ENCODE measurements around the gene BCL2A1.

DNA sequence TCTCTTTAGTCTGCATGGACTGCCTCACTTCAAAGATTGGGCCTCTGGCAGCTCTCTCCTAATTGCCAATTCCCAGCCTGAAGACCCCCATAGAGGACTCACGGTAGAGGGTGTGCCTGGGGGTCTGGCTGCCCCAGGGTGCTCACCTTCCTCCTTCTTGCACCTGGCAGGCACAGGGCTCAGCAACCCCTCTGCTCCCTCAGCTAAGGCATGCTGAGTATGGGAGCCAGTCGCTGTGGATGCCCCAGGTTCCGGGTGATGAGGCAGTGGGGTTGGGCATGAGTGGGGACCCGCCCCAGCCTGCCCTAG lies 21.1 kb downstream of the ACSBG1 start:
- PRO-cap = no peak

- PRO-cap = no peak
Observed at GRCh38 chr15:78264970-78265255, 551 bp downstream of the DNAJA4 start.

DNA sequence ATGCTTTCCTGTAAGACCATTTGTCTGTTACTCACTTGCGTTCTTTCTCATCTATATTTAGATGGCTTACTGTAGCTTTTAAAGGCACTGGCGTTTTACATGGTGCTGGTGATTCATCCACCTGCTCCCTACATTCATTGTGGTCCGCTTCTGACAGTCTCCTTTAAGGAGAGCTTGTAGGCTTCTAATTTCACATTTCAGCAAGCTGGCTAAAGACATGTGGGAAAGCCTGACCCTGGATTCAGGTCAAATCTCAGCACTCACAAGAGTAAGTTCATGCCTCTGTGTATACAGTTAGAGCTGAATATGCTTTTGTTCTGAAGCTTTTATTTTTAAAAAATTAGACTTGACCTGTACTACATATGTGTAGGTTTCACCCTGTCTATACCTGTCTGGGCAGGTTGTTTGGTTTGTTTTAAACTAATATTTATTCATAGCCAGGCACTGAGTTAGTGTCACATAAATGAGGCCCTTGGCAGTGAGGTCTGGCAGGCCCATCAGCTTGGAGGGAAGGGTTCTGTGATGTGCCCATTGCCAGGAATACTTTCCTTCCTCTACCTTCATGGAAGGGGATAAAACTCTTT lies 1.8 kb downstream of the DNAJA4 start:
- PRO-cap = no peak

- PRO-cap = no peak
Observed at GRCh38 chr15:78306375-78306948, 7.1 kb upstream of the SKIC8 start.

DNA sequence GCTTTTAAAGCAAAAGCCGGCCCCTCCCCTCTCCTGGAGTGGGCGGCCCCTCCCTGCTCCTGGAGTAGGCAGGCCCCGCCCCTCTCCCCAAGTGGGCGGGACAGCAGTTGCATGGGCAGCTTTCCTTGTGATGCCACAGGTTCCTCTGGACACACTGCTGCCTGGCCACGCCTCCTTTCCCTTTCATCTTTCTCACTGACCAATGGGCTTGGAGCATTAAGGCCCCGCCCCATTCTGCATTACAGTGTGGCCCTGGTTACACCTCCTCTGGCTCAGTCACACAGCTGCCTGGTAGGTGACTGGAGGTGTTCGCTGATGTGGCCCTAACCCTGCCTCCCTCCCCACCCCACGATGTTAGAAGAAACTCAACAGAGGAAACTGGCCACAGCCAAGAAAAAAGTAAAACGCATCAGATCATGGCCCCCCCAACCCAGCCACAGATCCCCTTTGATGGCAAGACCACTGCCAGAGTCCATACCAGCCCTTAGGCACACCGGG lies 84.4 kb downstream of the ADAMTS7 start:
- PRO-cap = no peak

GRCh38 chr15:78909855-78910426 lies 34.9 kb downstream of the CTSH start:
- PRO-cap = no peak

DNA sequence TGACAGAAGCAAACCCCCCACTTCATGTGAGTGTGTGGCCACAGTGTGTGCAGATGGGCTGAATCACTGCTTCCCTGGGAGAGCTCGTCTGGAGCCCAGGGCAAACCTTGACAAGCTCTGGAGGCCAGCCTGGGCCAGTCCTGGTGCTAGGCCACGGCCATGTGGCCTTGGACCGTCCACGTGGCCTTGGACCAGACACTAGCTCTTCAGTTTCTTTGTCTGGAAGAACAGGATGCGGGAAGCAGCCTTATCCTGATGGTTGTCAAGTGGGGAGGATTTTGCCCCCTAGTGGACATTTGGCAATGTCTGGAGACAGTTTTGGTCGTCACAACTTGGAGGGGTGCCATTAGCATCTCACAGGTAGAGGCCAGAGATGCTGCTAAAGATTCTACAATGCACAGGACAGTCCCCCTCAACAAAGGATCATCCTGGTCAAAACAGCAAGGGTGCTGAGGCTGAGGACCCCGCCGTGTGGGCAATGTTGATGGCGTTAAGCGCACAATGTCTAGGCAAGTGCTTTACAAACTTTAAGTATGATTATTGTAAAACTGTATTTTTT lies 34.8 kb upstream of the CTSH start:
- PRO-cap = no peak

DNA sequence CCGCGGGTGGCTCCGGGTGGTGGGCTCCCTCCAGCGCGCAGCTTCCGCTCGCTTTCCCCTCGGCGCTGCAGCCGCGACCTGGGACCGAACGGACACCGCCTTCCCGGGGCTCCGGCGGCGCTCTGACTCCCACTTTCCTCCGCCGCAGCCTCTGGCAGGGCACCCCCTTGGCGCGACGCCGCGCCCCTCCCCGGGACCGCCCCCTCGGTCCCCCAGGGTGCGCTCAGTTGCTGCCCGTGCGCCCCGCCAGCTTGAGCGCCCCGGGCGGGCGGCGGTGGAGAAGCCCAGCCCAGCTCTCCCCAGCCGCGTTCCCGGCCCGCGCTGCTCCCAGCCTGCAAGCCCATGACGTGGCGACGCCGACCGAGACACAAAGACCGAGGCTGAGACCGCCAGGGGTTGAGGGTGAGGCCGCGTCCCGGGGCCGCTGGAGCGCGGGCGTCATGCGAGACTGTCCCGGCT lies 341 bp upstream of the MINAR1 start:
- PRO-cap = no peak

- PRO-cap = no peak
Observed at GRCh38 chr15:79635148-79635518, 203.0 kb downstream of the MINAR1 start.

DNA sequence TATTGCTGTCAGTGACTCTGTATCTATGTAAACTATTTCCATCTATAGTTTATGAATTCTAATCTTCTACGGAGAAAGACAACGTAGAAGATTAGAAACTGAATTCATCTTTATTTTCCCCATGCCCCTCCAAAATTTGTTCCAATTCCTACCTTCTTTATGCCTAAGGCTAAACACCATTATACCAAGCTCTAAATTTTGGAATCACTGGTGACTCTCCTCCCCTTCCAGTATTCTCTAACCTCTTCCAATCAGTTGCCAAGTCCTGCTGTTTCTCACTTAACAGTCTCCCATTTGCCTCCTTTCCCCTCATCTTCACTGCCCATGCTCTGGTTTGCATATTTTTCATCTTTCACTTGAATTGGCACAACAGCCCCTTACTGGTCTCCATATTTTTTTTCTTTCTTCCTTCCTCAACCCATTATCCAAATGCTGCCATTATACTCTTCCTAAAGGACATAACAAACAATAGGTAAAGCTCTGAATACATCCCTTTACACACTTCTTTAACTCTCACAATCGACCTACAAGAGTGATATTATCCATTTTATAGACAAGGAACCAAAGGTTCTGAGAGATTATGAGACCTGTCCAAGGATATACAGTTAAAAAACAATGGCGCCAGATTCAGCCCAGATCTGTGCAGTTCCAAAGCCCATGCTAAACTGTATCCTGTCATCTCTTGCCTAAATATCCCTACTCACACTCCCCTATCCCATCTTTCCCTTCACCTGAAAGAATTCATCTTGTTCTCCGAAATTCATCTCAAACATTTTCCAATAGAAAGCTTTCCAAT lies 2.1 kb downstream of the MTHFS start:
- PRO-cap = no peak

DNA sequence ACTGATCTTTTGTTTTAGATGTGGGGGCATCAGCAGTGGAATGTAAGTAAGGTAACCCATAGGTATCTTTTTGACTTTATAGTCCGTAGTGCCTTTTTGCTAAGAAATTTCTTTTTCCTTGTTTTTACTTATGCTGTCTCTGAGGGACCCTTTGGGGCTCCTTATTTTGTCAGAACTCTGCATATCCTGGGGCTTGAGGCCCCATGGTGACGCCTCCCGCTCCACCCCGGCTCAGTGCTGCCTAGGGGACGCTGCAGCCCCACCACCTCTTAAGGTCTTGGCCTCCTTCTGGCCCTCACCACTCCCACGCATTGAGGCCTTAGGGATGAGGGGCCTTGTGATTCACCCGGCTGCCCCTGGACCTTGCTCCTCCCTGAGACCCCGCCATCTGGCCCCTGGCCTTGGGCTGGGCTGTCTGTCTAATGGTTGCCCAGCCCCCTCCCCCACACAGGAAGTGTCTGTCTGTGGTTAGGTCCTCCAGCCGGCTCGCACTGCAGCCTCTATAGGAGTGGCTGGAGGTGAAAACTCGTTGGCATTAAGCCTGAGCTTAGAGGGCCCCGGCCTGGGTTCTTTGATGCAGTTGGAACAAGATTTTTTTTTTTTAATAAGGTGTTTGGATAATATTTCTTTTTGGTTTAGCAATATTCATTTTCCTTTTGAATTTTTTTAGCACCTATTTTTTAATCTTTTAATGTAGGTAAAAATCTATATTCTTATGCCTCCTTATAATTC lies 21.4 kb upstream of the MTHFS start:
- PRO-cap = no peak

GRCh38 chr15:79952333-79952880 lies 18.6 kb downstream of the BCL2A1 start:
- PRO-cap = no peak

DNA sequence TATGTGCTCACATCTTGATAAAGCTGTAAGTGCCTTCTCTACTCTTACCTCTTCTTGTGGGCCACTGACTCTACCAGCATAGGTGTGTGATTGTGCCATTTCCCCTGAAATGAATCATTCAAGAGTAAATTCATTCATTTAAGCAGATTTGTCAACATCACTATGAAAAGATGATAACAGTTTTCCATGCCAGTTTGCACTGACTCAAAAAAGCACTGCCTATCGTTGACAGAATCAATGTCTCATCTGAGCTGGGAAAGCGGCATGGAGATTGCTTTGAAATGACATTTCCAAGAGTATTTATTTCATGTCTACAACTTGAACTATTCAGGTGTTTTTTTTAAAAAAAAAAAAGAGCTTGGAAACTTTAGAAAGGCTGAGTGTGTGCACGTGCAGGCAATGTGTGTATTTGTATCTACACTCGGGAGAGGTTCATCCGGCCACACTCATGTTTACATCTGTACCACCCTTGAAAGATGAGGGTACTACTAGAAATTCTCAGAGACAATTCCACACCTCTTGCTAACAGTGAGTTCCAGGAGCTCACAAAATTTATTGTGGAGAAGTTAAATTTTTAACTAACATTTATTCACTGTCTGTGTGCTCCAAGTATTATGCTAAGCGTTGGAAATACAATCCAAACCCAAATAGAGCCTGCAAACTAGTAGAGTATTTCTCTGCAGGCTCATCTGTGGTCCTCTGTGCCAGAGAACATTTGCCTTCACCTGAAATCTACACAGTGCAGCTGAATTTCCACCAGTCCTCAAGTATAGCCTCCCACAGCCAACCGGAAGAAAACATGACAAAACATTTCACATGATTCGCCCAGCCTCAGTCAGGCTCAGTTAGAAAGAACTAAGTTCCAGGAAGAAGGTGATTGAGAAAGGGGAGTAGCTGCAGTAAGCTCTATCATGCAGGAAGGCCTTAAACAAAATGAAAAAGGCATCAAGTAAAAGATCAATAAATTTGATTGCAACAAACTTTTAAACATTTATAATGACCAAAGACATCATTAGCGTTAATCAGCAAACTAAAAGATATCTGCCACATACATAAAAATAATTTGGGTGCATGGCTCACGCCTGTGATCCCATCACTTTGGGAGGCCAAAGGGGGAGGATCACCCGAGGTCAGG lies 3.0 kb downstream of the BCL2A1 start:
- PRO-cap = no peak

GRCh38 chr15:79970660-79971620 lies at the start of gene BCL2A1:
TSS of gene BCL2A1 (minus strand) at chr15:79971196.
- PRO-cap = no peak

DNA sequence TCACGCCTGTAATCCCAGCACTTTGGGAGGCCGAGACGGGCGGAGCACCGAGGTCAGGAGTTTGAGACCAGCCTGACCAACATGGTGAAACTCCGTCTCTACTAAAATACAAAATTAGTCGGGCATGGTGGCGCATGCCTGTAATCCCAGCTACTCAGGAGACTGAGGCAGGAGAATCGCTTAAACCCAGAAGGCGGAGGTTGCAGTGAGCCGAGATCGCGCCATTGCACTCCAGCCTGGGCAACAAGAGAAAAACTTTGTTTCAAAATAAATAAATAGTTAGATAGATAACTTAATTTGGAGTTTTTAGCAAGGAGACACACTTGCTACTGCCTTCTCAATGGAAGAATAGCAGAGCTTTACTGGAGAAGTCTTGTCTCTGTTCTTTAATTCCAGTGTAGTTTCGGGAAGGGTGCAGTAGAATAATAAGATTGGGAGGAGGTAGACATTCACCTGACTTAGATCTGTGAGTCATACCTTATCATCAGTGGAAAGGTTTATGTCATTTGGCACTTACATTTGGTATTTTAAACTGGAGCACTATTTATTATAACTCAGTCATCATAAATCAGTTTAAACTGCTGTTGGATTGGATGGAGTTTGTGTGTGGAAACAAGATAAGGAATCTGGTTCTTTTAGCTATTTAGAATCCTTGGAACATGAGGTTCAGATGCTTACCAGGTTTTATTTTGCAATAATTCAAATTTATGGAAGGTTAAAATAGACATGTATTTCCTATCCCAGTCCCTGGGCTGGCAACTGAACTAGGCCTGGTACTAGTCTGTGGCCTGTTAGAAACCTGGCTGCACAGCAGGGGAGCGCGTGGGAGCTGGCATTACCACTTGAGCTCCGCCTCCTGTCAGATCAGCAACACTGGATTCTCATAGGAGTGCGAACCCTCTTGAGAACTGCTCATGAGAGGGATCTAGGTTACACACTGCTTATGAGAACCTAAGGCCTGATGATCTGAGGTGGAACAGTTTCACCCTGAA lies 34.3 kb downstream of the ZFAND6 start:
- PRO-cap = no peak

DNA sequence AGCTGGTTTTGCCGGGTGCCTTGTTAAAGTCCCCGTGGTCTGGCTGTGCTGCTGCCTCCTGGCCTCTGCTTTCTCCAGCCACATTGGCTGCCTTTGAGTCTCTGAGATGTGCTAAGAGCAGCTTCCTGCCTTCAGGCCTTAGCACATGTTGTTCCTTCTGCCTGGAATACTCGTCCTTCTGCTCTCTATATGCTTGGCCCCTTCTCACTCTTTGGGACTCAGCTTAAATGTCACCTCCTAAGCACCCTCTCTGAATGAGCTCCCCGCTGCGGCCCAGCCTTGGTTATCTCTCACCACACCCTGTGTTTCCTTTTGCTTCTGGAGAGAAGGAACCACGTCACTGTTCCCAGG lies 2.1 kb downstream of the FAH start:
- PRO-cap = no peak

GRCh38 chr15:80159621-80160388 lies 7.0 kb downstream of the FAH start:
- PRO-cap = no peak

DNA sequence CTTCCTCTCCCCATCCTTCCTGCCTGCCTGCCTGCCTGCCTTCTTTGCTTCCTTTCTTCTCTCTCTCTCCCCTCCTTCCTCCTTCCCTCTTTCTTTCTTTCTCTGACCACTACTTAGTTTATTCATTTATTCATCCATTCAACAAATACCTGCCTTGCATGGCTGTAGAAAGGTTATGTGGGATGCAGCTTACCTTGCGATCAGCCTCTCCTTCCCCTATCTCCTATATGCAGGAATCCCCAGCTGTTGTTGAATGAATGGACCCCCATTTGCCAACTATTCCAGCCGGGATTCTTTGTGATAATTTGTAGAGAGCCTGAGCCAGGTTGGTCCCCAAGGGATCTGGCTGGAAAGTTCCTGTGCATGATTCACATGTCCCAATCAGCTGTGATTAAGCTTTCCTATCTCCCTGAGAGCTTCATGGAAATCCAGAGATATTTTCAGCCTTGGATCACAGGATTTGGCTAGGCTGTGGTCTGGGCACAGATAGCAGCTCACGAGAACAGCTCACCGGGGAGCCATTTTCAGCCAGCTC lies 76.6 kb downstream of the ARNT2 start:
- PRO-cap = no peak

GRCh38 chr15:80502833-80503777 lies 98.9 kb downstream of the ARNT2 start:
- PRO-cap = no peak

GRCh38 chr15:80507574-80508262 lies 103.5 kb downstream of the ARNT2 start:
- PRO-cap = no peak